LHCN-M2 (cell line): ENCODE measurements around a stretch of chr1.

- RAMPAGE, long total RNA, result no peak
Observed at GRCh38 chr1:223845202-223845795, 448 bp downstream of the TP53BP2 start.

- RAMPAGE, long total RNA, result no peak
Observed at GRCh38 chr1:224106327-224107059, 7.4 kb upstream of the FBXO28 start.

- RAMPAGE, long total RNA, result no peak
Observed at GRCh38 chr1:224330272-224330769, 349 bp upstream of the NVL start.

GRCh38 chr1:224387161-224387871 lies 30.6 kb downstream of the CNIH4 start:
- RAMPAGE, long total RNA, result no peak

GRCh38 chr1:224422863-224423102 lies 11.8 kb downstream of the WDR26 start:
- RAMPAGE, long total RNA, result no peak

- RAMPAGE, long total RNA, result no peak
Observed at GRCh38 chr1:224506289-224506847, 71.8 kb upstream of the WDR26 start.

- RAMPAGE, long total RNA, result no peak
Observed at GRCh38 chr1:224564325-224564777, 51.8 kb upstream of the CNIH3 start.

- RAMPAGE, long total RNA, result no peak
Observed at GRCh38 chr1:225401615-225402145, 26.2 kb downstream of the LBR start.

DNA sequence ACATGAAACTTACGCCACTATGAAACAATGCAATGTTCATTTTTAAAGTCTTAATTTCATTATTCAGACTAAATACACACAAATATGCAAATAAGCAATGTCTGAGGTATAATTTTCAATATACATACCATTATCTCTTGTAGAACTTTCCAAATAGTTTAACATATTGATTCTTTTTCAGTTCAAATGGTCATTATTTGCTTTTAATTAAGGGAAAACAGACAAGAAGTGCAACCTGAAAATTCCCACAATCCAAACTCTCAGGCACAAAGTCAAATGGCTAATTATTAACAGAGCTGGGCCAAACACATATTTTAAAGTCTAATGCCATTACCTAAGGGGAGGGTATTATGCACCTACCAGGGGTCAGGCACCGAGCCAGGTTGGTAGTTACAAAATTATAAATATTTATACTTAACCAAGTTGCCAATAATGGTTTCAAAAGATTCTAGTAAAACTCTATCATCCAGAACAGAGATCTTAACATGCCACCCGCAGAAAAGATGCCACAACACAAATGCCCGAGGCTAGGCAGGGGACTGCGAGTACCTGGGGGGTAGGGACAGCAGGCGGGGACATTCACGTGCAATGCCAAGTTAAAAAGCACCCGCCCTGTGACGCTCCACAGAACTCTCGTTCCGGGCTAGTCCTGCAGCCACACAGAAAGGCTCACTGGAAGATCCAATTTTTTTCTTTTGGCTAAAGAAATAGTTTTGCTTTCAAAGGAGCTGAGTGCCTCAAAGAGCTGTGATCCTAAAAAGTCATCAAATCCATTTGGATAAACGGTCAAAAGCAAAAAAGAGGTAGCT lies 14.9 kb downstream of the LBR start:
- RAMPAGE, long total RNA, result no peak

DNA sequence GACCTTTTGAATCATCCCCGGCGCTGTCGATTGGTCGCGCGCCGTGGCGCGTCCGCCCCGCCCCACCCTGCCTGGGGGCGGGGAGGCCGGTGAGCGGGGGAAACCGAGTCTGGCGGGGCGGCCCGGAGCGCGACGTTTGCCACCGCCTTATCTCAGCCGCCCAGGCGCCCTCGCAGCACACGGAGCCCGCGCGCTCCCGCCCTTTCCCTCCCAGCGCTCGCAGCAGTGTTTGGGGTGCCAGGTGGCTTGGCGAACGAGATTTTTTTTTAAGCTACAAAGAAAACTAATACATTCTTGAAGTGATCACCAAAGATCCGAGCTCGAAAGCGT lies 302 bp upstream of the LBR start:
- RAMPAGE, long total RNA, result no peak

- RAMPAGE, long total RNA, result no peak
Observed at GRCh38 chr1:225477891-225478324, 50.1 kb upstream of the LBR start.

- RAMPAGE, long total RNA, result no peak
Observed at GRCh38 chr1:225512582-225513242, 84.9 kb upstream of the LBR start.

DNA sequence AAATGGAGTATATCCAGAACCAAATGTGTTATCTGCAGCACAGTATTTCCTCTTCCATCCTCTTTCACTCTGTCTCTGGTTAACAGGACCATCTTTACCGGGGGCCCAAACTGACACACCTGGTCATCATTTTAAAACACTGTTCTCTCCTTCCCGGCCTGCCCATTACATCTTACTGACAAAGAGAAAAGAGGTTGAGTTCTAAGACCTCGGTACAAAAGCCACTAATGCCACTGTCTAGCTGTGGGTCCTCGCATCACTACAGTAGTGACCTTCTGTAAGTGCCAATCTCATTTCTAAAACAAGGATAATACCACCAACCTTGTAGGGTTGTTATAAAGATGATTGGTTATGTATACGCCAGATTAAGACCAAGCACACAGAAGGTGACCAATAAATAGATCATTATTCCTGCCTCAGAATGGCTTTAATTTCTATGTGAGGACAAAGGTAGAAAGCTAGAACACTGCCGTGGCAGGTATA lies 103.6 kb downstream of the ENAH start:
- RAMPAGE, long total RNA, result no peak

GRCh38 chr1:225810707-225811529 lies 994 bp downstream of the EPHX1 start:
- RAMPAGE, long total RNA, result no peak

- RAMPAGE, long total RNA, result no peak
Observed at GRCh38 chr1:225822296-225823145, 12.6 kb downstream of the EPHX1 start.

DNA sequence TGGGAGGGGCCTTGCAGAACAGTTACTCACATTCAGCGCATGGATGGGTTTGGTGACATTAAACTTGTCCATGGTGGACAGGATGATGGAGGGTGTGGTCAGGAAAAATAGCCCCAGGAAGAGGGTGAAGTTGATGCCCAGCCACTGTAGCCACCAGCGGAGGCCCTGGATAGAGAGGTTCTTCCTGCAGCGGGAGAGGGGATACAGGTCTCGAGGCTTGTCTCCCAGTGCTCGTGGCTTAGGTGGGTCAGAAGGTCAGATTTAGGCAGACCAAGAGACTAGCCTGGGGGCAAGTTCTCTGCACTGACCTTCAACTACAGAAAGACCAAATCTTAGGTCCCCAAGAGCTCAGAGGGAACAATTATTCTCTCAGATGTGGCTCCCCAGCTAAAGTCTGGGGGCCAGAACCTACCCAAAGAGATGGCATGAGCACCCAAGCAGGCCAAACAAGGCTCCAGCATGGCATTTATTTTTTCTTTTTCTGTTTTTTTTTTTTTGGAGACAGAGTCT lies 23.0 kb downstream of the TMEM63A start:
- RAMPAGE, long total RNA, result no peak

- RAMPAGE, long total RNA, result no peak
Observed at GRCh38 chr1:225878910-225879449, 3.2 kb downstream of the TMEM63A start.

- RAMPAGE, long total RNA, result no peak
Observed at GRCh38 chr1:225924573-225924776, 425 bp upstream of the PYCR2 start.

DNA sequence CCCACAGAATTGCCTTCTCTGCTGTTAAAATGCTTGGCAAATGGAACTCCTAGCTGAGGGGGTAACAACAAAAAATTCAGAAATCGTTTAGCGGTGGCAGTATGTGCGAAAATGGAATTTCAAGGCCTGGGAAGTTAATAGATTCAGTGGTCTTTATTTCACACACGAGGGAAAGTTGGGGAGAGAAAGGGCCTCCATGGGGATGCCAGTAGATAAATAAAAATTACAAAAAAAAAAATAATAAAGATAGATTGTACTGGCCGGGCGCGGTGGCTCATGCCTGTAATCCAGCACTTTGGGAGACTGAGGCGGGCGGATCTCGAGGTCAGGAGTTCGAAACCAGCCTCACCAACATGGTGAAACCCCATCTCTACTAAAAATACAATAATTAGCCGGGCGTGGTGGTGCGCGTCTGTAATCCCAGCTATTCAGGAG lies 1.2 kb upstream of the SDE2 start:
- RAMPAGE, long total RNA, result no peak

GRCh38 chr1:226072405-226073071 lies 10.0 kb downstream of the H3-3A start:
- RAMPAGE, long total RNA, result no peak